ENCODE measurements around a stretch of chr19.

GRCh38 chr19:46976057-46976771 is 43.4 kb upstream of the NPAS1 start:
- PRO-cap, 6 experiments = peak in 3 of 6 experiments; most common plus-strand start chr19:46976605 (in 2); most common minus-strand start chr19:46976360 (in 1)
- RAMPAGE, long total RNA, 2 experiments = no peak in any of the 2 experiments
- RRBS = no CpG with 5 or more reads among the region's 15 CpGs

DNA sequence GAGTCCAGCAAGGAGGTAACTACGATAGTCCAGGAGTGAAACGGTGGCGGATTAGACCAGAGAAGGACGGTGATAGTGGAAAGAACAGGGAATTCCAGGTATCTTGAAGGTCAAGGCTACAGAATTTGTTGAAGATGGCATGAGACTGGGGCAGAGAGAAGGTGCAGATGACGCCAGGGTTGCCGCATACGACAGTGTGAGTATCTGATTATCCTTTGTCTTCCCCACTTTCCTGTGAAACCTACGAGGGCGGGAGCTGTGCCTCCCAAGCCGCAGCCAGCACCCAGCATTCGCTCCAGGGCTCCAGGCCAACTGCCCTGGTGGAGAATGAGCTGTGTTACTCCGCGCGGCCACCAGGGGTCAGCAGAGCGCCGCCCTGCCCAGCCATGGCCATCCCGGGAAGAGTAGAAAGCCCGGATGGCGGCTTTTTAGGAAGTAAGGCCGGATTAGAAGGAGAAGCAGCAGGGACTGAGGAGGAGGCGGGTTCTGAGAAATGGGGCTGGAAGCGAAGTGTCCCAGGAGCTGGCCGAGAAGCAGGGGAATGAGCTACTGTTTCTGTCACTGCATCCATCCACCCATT is 6.8 kb upstream of the NPAS1 start:
- PRO-cap, 6 experiments = no peak in any of the 6 experiments
- RAMPAGE, long total RNA, 2 experiments = no peak in any of the 2 experiments
- RRBS = no CpG with 5 or more reads among the region's 23 CpGs

GRCh38 chr19:47047640-47048338 is 635 bp downstream of the TMEM160 start:
- PRO-cap, 6 experiments = peak in 6 of 6 experiments; most common plus-strand start chr19:47048043 (in 4); most common minus-strand start chr19:47047928 (in 3)
- RAMPAGE, long total RNA, 2 experiments = no peak in any of the 2 experiments
- RRBS = under 1% methylated on average over 9 of the region's 37 CpGs

DNA sequence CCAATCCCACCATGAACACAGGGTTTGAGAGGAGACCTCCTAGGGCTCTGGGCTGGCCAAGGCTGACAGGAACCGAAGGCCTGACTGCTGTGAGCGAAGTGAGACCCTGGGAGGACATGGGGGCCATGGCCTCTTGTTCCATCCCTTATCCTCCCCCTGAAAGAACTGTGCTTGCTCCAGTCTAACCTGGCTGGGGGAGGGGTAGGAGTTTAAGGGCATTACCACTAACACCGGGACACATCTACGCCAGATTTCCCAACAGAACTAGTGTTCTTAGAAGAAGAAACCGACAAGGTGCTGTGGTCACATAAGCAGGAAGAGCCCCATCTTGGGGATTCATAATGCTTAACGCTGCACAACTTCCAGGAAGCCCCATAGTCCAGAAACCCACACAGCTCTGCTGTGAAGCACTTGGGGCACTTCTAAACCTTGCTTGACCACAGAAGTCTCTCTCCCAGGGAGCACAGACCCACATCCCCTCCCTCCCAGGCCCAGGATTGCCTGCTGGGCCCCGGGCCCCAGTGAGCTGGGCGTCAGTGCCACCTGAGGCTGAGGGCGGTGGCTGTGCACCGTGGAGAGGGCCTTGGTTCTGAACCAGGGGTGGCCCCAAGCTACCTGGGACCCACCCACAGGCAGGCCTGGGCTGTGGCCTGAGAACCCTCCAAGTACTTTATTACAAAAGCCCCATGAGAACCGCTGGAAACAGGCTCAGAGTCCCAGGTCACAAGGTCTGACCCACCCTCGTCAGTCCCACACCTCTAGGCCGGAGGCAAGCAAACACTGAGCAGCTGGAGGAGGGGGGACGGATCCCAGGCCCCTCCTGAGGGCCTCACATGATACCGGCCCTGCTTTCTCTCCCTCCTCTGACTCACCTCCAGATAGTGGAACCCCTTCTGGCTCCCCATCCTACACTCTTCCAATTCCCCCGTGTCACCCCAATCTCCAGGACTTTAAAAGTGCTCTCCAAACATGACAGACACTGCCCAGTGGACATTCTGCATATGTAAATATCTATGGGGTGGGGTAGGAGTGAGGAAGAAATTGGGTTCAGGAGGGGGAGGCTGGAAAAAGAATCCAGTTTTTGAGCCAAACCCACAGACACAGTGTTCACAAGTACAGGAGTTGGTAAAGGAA is 18.6 kb downstream of the ZC3H4 start:
- PRO-cap, 6 experiments = no peak in any of the 6 experiments
- RAMPAGE, long total RNA, 2 experiments = no peak in any of the 2 experiments
- RRBS = 5% methylated on average over 2 of the region's 16 CpGs

- PRO-cap, 6 experiments = no peak in any of the 6 experiments
- RAMPAGE, long total RNA, 2 experiments = no peak in any of the 2 experiments
- RRBS = no CpG with 5 or more reads among the region's 11 CpGs
Measured at GRCh38 chr19:47100060-47100573, 13.5 kb downstream of the ZC3H4 start.

DNA sequence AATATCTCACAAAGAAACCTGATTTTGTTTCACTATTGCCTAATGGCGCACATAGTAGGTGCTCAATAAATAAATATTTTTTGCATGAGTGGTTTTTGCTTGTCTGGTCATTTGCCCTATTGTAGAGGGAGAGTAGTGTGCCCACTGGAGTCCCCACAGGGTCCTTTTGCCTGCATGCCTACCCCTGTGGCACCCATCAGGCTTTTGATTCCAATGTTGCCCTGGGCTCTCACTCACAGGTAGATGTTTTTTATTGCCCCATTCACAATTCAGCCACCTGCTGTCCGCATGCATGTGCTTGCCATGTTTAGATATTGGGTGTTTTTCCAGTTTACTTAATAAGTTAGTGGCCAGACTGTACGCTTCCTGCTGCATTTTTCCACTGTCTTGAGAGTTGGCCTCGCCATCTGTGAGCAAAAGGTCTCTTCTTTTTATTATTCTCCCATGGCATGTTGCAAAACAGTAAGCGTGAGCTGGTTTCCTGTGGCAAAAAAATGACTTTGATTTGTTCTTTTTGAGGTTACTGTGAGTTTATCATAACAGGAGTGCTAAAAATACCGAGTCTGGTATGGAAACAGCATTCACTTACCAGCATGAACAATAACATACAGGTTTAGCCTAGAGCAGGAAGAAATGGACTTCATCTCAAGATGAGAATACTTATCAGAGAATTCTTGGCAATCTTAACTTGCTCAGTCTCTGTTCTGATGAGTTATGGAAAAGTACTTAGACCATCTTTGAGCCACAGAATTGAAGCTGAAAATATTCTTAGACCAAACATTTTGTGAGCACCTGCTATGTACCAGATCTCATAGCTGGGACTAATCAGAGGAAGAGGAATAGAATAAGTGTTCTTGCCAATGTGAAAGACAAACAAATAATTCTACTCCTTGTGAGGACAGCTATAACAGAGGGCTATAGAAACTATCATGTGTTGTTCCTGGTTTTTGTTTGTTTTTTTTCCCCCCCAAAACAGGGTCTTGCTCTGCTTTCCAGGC is 46.1 kb downstream of the SAE1 start:
- PRO-cap, 6 experiments = no peak in any of the 6 experiments
- RAMPAGE, long total RNA, 2 experiments = no peak in any of the 2 experiments
- RRBS = no CpG with 5 or more reads among the region's 6 CpGs

DNA sequence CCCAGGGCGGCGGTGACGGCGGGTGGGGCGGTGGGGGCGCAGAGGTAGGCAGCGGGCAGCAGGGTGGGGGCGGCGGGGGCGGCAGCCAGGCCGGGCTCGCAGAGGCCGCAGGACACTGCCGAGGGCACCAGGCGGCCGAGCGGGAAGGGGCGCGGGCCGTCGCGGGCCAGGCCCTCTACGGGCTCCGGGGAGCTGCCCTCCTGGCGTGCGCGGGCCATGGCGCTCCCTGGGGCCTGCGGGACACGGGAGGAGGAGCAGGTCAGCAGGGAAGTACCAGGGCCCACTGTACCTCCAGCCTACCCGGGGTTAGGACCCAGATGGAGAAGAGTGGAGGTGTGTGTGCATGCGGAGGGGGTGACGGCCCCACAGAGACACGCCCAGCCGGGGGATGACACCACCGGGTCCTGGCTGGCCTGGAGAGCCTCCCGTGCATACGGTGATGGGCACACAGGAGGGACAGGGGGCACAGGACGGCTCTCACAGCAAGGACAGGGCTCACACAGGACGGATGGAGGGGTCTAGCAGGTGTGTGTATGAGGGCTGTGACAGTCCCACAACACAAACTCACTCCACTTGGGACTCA is 2.7 kb downstream of the BBC3 start:
- PRO-cap, 6 experiments = peak in 2 of 6 experiments; most common plus-strand start position 418 of the sequence (in 1); most common minus-strand start position 319 of the sequence (in 2)
- RAMPAGE, long total RNA, 2 experiments = no peak in any of the 2 experiments
- RRBS = under 1% methylated on average over 17 of the region's 40 CpGs

DNA sequence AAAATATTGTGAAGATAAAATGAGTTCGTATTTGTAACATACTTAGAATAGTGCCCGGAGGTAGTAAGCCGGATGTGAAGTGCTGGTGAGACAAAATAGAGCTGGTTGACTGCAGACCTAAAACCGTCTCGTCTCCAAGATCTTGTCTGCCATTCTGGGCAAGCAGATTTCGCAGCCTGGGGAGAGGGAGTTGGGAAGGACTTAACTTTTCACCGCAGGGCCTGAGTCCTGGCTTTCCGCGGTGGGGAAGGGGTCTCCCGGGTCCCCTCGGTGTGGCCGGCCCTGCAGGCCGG is 8.2 kb upstream of the BBC3 start:
- PRO-cap, 6 experiments = no peak in any of the 6 experiments
- RAMPAGE, long total RNA, 2 experiments = no peak in any of the 2 experiments
- RRBS = no CpG with 5 or more reads among the region's 13 CpGs

DNA sequence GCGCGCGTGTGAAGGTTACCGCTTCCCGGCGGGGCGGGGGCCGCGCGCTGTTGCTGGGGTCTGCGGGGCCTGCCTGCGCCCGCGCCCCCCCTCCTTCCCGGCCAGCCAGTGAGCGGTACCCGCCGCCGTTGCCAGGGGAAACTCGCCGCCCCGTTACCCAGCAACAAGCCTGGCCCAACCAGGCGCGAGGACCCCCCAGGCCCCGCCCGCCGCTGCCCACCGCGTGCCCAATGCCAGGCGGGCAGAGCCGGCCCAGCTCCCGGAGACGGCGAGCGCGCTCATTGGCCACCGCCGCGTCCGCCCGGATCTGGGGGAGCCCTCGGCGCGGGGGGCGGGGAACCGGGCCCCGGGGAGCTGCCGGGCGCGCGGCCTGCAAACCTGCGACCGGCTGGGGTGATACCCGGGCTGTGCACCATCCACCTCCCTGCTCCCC is 8.6 kb upstream of the BBC3 start:
- PRO-cap, 6 experiments = no peak in any of the 6 experiments
- RAMPAGE, long total RNA, 2 experiments = no peak in any of the 2 experiments
- RRBS = 2% methylated on average over 25 of the region's 54 CpGs

DNA sequence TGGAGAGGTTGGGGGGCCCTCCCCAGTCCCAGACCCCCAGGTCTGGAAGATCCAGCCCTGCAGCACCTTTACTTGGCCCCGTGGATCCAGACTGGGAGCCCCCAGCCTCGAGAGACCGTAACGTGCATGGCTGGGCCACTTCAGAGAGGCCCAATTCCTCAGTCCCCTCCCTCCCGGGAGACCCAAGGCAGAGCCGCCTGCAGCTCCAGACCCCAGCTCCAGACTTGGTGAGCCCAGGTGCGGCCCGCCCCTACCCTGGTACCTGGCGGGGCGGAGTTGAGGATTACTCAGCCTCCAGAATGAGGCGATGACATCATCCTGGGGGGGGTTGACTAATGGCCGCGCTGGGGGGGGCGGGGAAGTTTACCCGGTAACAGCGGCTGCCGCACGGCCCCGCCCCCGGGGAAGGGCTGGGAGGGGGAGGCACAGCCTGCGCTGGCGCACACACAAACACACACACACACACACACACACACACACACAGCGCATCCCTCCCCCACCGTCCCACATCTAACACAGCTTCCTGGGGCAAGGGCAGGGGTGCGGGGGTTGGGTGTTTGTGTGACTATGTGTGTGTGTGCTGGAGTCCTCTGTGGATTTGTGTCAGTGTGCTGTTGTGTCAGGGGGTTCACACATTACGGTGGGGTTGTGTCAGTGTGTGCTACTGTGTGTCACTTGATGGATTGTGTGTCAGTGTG is 10.1 kb upstream of the BBC3 start:
- PRO-cap, 6 experiments = peak in 1 of 6 experiments; most common minus-strand start position 226 of the sequence (in 1)
- RAMPAGE, long total RNA, 2 experiments = no peak in any of the 2 experiments
- RRBS = no CpG with 5 or more reads among the region's 26 CpGs

DNA sequence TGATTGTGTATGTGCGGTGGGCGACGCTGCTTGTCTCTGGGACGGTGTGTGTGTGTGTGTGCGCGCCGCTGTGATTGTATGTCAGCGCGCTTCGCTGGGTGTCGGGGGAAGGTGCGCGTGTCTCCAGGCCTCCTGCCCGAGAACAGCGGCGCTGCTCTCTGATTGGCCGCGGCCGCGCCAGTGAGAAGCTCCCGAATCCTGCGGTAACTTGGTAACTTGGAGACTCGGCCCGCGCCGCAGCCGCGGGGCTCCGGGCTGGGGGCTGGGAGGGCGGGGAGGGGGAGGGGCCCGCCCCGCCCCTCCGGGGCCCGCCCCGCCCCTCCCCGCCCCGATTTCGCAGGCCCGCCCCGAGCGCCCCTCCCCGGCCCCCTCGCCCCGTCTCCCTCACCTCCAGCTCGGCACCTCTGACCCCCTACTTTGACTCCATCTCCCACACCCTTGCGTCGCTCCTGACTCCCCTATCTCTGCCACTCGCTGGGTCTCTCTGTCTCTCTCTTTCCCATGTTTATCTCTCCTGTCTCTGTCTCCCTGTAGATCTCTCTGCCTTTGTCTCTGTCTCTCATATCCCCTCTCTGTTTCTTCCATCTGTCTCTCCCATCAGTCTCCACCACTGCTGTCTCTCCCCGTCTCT is 12.1 kb upstream of the BBC3 start:
- PRO-cap, 6 experiments = peak in 2 of 6 experiments; most common plus-strand start position 214 of the sequence (in 2); most common minus-strand start position 83 of the sequence (in 2)
- RAMPAGE, long total RNA, 2 experiments = no peak in any of the 2 experiments
- RRBS = 7% methylated on average over 8 of the region's 49 CpGs

GRCh38 chr19:47323531-47324242 is 8.3 kb upstream of the C5AR2 start:
- PRO-cap, 6 experiments = peak in 2 of 6 experiments; most common plus-strand start chr19:47324078 (in 1); most common minus-strand start chr19:47323810 (in 1)
- RAMPAGE, long total RNA, 2 experiments = no peak in any of the 2 experiments
- RRBS = 60% methylated on average over 2 of the region's 19 CpGs

GRCh38 chr19:47479801-47480113 is 4.3 kb downstream of the KPTN start:
- PRO-cap, 6 experiments = no peak in any of the 6 experiments
- RAMPAGE, long total RNA, 2 experiments = no peak in any of the 2 experiments
- RRBS = no CpG with 5 or more reads among the region's 16 CpGs

- PRO-cap, 6 experiments = no peak in any of the 6 experiments
- RAMPAGE, long total RNA, 2 experiments = no peak in any of the 2 experiments
- RRBS = no CpG with 5 or more reads among the region's 8 CpGs
Measured at GRCh38 chr19:47511581-47512126, 3.2 kb downstream of the NAPA start.

GRCh38 chr19:47613647-47614082 is 4.7 kb downstream of the BICRA start:
- PRO-cap, 6 experiments = no peak in any of the 6 experiments
- RAMPAGE, long total RNA, 2 experiments = no peak in any of the 2 experiments
- RRBS = no CpG with 5 or more reads among the region's 6 CpGs

DNA sequence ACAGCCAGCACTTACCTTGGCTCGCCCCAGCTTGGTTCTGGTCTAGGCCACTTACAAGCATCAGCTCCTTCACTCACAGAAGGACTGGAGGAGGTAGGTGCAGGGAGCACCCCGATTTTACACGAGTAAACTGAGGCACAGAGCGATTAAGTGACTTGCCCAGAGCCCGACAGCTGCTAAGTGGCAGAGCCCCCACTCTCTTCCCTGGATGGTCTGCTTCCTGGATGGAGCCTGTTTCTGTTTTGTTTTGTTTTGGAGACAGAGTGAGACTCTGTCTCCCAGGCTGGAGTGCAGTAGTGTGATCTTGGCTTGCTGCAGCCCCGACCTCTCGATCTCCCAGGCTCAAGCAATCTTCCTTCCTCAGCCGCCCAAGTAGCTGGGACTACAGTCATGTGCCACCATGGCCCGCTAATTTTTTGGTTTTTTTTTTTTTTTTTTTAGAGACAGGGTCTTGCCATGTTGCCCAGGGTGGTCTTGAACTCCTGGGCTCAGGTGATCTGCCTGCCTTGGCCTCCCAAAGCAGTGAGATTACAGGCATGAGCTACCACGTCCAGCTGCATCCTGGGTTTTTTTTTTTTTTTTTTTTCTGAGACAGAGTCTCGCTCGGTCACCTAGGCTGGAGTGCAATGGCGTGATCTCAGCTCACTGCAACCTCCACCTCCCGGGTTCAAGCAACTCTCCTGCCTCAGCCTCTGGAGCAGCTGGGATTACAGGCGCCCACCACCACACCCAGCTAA is 17.4 kb downstream of the BICRA start:
- PRO-cap, 6 experiments = no peak in any of the 6 experiments
- RAMPAGE, long total RNA, 2 experiments = no peak in any of the 2 experiments
- RRBS = no CpG with 5 or more reads among the region's 15 CpGs

DNA sequence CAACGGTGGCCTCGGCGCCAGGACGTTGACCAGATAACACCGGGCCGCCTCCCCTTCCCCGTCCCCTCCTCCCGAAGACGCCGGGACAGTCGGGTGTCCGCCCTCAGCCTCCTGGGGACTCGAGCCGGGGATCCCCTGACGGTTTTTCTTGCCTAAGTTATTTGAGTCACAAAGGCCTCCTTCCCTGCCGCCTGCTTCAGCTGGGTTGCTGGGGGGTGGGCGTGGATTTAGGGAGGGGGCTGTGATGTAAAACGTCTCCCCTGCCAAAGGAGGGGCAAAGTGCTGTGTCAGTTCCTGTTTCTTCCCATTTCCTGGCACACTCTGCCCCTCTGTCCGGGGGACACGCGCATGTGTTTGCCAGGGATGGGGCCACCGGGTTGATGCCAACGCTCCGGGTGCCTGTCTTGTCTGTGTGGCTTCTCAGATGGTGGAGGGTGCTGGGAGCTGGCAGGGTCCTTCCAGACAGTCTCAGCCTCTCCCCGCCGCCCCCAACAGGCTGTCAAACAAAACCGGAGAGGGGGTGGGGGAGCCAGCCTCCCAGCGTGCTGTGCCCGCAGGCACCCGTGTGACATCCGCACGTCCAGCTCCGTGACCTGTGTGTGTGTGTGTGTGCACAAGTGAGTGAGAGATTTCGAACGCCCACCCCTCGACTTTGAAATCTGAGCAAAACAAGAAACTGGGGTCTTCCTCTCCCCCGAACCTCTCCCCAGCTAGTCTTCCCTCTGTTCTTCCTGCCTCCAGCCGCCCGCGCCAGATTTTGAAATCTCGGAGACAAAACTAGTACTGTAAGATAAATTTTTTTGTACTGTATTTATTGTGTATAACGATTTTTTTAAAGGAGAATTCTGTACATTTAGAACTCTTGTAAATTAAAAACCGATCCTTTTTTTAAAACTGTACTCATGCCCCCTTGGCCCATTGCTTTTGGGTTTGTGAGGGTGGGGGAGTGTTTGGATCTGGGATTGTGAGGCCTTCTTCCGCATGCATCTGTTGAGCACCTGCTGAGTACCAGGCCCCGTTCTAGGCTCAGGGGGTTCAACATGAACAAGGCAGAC is 10.5 kb upstream of the EHD2 start:
- PRO-cap, 6 experiments = no peak in any of the 6 experiments
- RAMPAGE, long total RNA, 2 experiments = start-site peak on the plus strand in 1 of 2 experiments, centred at position 376 of the sequence, 9 reads per replicate
- RRBS = 76% methylated on average over 17 of the region's 45 CpGs

GRCh38 chr19:47755570-47756033 is 10.3 kb downstream of the NOP53 start:
- PRO-cap, 6 experiments = peak in 1 of 6 experiments; most common plus-strand start chr19:47755854 (in 1)
- RAMPAGE, long total RNA, 2 experiments = no peak in any of the 2 experiments
- RRBS = no CpG with 5 or more reads among the region's 14 CpGs

- PRO-cap, 6 experiments = no peak in any of the 6 experiments
- RAMPAGE, long total RNA, 2 experiments = no peak in any of the 2 experiments
- RRBS = 77% methylated on average over 6 of the region's 25 CpGs
Measured at GRCh38 chr19:47756967-47757797, 11.8 kb downstream of the NOP53 start.

- PRO-cap, 6 experiments = peak in 3 of 6 experiments; most common plus-strand start chr19:47763092 (in 2); most common minus-strand start chr19:47763123 (in 1)
- RAMPAGE, long total RNA, 2 experiments = no peak in any of the 2 experiments
- RRBS = no CpG with 5 or more reads among the region's 12 CpGs
Measured at GRCh38 chr19:47762907-47763463, 15.5 kb upstream of the SELENOW start.